Fibroblast of villous mesenchyme (primary cell): Measurements from ENCODE around the genes EVI5L, ELAVL1, FBN3 and RPS28.

GRCh38 chr19:7829419-7830464, at the start of gene EVI5L:
Gene EVI5L, plus strand, starts transcription at chr19:7830218.
- CAGE, long polyA plus RNA, result no peak

DNA sequence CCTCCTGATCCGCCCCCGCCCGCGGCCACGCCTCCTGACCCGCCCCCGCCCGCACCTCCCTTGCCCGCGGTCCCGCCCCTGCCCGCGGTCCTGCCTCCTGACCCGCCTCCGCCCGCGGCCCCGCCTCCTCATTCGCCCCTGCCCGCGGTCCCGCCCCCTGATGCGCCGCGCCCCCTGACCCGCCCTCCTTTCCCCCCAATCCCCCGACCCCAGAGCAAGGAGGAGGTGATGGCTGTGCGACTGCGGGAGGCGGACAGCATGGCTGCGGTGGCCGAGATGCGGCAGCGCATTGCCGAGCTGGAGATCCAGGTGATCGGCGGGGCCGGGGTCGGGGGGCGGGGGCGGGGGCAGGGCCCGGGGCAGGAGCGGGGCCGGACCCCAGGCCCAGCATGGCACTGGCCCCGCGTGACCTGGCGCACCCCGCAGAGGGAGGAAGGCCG, 11.4 kb downstream of the PRR36 start:
- CAGE, long polyA plus RNA, result no peak

- CAGE, long polyA plus RNA, result no peak
These were observed 996 bp downstream of the PRR36 start for GRCh38 chr19:7873252-7873536.

DNA sequence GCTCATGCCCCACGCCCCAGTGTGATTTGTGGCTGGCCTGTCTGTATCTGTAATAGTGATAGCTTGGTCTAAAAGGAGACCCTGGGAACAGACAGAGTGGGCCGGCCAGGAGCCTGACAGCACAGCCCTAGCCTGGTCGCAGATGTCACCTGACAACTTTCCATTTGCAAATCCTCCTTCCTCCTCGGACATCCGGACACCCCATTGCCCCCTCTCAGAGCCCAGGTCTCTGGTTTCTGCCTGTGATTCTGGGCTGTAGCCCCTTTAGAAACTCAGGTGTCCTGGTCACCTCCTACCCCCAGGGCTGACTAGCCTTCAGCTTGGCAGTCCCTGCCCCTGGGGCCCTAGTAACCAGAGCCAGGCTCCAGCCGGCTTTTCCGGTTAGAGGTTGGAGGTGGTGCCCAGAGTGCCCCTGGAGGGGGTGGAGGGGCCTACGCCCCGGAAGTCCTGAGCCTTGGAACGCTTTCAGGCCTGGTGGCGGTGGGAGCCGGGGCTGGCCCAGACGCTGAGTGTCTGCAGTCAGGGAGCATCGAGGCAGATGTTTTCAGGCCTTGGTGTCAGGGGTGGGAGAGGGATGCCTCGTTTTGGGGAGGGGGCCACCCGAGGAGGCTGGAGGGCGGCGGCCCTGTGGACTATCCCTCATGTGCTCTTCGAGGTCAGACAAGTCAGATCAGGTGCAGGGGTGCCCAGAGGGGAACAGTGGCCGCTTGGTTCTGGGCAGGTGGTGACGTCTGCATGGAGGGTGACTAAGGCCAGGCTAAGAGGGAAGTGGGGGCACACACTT, 6.6 kb downstream of the LRRC8E start:
- CAGE, long polyA plus RNA, result no peak

- CAGE, long polyA plus RNA, result no peak
These were observed 5.5 kb downstream of the MAP2K7 start for GRCh38 chr19:7909089-7909597.

DNA sequence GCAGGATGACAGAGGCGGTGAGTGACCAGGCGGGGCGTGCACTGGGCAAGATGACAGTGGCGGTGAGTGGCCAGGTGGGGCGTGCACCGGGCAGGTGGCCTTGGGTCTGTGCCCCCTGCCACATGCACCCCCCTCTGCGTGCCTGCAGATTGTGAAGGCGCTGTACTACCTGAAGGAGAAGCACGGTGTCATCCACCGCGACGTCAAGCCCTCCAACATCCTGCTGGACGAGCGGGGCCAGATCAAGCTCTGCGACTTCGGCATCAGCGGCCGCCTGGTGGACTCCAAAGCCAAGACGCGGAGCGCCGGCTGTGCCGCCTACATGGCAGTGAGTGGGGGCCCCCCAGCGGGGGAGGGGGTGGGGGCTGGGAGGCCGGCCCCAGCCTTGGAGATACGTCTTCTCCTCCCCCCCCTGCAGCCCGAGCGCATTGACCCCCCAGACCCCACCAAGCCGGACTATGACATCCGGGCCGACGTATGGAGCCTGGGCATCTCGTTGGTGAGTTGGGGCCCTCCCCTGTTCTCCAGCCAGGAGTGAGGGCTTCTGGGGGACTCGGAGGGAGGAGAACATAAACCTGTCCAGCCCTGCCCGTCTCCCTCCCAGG, 3.7 kb upstream of the TGFBR3L start:
- CAGE, long polyA plus RNA, result no peak

DNA sequence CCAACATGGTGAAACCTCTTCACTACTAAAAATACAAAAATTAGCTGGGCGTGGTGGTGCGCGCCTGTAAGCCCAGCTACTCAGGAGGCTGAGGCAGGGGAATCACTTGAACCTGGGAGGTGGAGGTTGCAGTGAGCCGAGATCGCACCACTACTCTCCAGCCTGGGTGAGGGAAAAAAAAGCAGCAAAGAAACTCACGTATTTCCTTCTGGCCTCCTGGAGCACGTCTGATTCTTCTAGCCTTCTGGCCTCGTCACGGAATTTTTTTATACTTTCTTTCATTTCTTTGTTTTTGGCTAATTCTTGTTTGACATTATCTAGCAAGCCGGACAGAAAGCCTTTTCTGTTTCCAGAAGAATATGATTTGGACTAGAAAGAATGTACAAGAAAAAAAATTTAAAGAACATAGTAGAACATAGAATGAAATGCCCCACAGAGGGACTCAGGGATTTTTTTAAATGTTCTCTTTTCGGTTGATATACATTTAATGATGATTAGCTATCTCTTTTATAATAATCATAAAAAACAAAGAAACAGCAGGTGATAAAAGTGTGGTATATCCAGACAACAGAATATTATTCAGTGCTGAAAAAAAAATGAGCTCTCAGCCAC, 5.5 kb downstream of the TIMM44 start:
- CAGE, long polyA plus RNA, result no peak

DNA sequence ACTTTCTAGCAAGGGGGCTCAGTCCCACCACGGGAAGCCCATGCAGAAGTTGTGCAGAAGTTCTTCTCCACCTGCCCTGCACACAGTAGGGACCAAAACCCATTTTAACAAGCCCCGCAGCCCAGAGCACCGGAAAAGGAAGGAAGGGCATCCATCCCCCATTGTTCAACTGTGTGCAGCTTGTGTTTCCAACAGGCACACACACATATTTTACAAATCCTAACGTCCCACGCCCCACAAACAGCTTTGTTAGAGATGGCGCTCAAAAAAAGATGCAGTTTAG, 807 bp downstream of the ELAVL1 start:
- CAGE, long polyA plus RNA, result no peak

- CAGE, long polyA plus RNA, result no peak
These were observed at the start of gene ELAVL1 for GRCh38 chr19:8005454-8006372. Gene ELAVL1, minus strand, starts transcription at chr19:8005641.

GRCh38 chr19:8050200-8050750, 2.3 kb upstream of the CCL25 start:
- CAGE, long polyA plus RNA, result no peak

DNA sequence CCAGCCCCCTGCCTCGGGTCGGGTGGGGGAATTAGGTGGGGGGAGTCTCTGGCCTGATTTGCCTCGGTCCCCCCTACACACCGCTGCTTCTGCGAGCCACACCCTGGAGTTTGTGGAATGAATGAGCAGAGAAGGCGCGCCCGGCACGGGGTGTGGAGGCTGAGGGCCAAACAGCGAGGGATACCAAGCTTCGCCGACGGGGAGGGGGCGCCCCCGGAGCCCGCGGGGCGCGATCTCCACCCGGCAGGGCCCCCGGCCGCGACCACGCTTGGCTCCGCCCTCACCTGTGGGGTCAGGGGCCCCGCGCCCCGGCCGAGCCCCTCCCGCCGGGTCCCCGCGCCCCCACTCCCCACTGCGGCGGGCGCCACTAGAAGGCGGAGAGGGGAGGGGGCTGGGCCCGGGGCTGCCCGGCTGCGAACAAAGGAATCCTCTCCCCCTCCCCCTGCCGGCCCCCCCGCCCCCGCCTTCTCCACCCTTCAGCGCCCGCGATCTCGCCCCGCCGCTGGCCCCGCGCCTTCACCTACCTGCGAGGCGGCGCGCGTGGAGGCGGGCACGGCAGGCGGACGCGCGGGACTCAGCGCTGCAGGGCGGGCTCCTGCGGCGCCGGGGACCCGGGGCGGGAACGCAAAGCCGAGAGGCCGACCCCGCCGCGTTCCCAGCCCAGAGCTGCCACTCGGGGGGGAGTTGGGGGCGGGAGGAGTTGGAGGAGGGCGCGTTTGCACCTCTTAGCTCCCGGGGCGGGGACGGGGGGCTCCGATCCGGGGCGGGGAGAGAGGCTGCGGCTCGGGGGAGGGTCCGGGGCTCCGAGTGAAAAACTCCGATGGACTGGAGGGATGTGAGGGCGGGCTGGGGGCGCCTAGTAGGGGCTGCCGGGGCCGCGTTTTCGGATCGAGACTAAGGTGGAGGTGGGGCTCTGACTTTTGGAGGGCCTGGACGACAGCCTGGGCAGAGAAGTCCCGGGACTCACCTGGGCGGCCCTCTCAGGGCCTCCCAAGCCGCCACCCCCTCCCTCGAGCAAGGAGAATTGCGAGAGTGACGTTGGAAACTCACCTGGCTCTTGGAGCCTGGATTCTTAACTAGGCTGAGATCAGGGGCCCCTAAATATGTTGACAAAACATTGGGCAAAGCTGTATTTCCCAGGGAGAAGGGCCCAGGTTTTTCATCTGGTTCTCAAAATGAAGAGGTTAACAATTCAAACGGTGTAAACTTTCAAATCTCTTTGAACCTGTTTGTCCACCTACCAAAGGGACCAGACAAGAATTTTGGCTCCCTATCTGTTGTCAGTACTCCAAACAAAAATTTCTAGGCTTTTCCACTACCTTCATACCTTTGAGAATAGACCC, at the start of gene FBN3:
FBN3 (minus strand) TSS at position 668 of the 1,343 bp plus-strand sequence.
- CAGE, long polyA plus RNA, result no peak

GRCh38 chr19:8248065-8248624, 39.0 kb downstream of the CERS4 start:
- CAGE, long polyA plus RNA, result no peak

DNA sequence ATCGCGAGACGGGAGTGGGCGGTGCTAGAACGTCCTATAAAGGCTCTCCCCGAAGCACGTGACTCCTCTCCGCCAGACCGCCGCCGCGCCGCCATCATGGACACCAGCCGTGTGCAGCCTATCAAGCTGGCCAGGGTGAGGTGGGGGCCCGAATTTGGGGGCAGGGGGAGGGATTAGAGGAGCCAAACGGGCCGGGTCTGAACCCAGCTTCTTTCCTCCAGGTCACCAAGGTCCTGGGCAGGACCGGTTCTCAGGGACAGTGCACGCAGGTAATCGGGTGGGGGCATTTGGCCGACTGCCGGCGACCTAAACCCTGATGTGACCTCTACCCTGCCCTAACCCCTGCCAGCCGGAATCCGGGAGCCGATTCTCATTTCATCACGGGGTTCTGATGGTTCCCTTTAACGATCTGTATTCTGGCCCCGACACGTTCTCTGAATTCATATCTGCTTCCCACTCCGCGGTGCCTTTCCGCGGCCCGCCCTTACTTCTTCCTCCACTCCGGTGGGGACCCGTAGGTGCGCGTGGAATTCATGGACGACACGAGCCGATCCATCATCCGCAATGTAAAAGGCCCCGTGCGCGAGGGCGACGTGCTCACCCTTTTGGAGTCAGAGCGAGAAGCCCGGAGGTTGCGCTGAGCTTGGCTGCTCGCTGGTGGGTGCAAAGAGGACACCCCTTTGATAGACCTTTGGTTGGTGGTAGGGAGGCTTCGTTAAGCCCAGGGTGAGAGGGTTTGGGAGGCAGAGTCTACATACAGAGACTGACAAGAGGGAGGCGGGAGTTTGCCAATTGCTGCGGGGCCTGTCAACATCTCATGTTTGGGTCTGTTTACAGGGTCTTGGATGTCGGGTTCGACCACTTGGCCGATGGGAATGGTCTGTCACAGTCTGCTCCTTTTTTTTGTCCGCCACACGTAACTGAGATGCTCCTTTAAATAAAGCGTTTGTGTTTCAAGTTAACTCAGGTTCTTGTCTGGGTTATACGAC, at the start of gene RPS28:
RPS28 (plus strand) TSS at position 62 of the 989 bp plus-strand sequence.
- CAGE, long polyA plus RNA, result start-site peak on the plus strand centred at position 216 of the sequence, 7 bp wide, 15 and 17 reads in 2 replicates

DNA sequence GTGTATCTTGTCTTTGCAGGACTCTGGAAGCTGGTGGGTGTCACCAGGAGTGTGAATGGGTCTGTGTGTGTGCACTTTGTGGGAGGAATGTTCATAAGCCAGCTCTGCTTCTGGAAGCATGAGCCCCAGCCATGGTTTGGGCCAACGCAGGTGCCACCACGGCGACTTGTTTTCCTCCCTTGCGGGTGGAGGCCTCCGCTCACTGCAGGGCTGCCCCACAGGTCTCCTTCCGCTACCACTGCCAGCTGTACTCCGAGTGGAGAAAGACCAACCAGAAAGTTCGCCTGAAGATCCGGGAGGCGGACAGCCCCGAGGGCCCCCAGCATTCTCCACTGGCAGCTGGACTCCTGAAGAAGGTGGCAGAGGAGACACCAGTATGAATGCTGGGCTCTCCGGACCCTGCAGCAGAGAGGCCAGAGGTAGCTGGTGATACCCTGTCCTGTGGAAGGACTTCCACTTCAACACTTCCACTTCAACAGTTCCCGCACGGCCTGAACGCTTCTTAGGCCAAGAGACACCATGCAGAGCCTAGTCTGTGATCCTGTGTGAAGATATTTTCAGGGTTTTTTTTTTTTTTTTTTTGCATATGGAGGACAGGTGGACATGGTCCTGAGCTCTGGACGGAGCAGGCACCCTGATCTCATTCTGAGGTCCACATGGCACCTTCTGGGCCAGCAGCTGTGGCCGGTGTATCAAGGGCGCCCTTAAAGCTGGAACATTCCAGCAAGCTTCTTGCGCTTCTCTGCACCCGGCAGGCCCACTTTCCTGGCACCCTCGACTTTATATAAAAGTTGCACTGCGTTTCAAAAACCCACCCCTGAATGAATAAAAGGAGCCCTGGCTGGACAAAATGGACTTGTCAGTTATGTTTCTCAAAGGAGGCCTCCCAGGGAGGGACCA, 6.4 kb upstream of the HNRNPM start:
- CAGE, long polyA plus RNA, result no peak

DNA sequence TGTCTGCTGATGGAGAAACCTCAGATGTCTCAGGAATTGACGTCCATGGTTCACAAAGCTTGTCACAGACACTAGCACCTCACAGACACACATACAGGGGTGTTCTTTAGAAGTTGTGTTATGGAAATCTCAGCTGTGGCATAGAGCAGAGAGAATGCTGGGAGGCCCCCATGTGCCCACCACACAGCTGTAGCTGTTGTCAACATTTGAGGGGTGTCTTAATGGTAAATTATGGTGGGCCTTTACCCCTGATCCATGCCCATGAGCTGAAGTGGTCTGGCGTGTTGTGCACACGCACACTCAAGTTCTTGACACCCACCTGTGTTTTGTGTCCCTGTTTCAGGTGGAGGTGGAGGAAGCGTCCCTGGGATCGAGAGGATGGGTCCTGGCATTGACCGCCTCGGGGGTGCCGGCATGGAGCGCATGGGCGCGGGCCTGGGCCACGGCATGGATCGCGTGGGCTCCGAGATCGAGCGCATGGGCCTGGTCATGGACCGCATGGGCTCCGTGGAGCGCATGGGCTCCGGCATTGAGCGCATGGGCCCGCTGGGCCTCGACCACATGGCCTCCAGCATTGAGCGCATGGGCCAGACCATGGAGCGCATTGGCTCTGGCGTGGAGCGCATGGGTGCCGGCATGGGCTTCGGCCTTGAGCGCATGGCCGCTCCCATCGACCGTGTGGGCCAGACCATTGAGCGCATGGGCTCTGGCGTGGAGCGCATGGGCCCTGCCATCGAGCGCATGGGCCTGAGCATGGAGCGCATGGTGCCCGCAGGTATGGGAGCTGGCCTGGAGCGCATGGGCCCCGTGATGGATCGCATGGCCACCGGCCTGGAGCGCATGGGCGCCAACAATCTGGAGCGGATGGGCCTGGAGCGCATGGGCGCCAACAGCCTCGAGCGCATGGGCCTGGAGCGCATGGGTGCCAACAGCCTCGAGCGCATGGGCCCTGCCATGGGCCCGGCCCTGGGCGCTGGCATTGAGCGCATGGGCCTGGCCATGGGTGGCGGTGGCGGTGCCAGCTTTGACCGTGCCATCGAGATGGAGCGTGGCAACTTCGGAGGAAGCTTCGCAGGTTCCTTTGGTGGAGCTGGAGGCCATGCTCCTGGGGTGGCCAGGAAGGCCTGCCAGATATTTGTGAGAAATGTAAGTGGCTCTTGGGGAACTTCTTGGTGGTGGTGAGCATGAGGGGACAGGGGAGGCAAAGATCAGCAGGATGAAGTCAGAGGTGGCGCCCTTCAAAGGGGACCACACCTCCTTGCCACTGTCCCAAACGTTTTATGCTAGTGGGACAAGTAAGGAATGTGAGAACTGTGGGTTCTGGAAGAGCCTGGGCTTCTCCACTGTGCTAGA, 16.7 kb downstream of the PRAM1 start:
- CAGE, long polyA plus RNA, result no peak

GRCh38 chr19:8631271-8631819, 912 bp downstream of the NFILZ start:
- CAGE, long polyA plus RNA, result no peak

GRCh38 chr19:8831557-8832156, 447 bp downstream of the ZNF558 start:
- CAGE, long polyA plus RNA, result no peak

DNA sequence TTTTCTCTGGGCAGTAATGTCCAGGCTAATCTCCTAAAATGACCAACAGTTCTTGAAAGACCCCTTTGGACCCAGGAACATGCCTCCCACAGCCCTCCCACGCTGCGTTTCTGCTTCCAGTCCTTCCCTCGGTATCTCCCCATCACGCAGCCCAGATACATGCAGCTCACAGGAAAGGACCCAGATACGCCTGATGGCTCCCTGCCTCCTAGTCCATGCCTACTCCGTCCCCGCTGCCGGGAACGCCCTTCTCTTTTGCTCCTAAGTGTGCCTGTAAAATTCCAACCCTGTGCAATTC, 77.5 kb upstream of the OR1M1 start:
- CAGE, long polyA plus RNA, result no peak

- CAGE, long polyA plus RNA, result no peak
These were observed 76.2 kb upstream of the OR1M1 start for GRCh38 chr19:9010629-9011017.

- CAGE, long polyA plus RNA, result no peak
These were observed 18.5 kb upstream of the OR7D2 start for GRCh38 chr19:9160171-9160838.